Breast (tissue), 4 donors: ENCODE measurements around a stretch of chr6.

DNA sequence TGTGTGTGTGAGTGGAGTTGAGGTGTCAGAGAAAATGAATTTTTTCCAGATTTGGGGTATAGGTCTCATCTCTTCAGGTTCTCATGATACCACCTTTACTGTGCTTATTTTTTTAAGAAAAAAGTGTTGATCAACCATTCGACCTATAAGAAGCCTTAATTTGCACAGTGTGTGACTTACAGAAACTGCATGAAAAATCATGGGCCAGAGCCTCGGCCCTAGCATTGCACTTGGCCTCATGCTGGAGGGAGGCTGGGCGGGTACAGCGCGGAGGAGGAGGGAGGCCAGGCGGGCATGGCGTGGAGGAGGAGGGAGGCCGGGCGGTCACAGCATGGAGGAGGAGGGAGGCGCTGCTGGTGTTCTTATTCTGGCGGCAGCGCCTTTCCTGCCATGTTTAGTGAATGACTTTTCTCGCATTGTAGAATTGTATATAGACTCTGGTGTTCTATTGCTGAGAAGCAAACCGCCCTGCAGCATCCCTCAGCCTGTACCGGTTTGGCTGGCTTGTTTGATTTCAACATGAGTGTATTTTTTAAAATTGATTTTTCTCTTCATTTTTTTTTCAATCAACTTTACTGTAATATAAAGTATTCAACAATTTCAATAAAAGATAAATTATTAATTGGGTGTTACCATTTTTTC lies 15.6 kb upstream of the SLC22A1 start:
- PRO-cap, 3 experiments, result no peak in any of the 3 experiments
- RRBS, result no CpG with 5 or more reads among the region's 15 CpGs

DNA sequence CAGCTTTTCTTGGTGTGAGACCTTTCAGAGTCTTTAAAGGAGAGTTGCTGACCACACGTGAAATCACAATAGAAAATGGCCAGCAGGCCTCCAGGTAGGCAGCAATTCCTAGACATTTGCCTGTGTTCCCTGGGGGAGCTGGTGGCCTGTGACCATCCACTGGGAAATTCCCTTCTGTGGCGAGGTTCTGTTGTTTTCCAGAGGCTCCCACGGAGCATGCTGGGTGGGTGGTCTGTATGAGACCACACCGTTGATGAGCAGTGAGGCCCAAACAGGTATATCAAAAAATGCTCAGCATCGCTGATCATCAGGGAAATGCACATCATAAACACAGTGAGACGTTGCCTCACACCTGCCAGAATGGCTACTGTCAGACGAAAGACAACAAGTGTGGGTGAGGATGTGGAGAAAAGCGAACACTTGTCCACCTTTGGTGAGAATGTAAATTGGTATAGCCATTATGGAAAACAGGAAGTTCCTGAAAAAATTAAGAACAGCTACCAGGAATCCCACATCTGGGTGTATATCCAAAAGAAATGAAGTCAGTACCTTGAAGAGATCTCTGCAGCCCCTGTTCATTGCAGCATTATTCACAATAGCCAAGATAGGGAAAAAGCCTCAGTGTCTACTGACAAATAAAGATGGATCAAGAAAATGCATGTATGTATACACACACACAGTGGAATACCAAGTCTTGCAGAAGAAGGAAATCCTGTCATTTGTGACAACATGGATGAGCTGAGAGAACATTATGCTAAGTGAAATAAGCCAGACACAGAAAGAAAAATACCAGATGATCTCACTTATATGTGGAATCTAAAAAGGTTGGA lies 11.4 kb upstream of the SLC22A1 start:
- PRO-cap, 3 experiments, result no peak in any of the 3 experiments
- RRBS, result no CpG with 5 or more reads among the region's 8 CpGs

DNA sequence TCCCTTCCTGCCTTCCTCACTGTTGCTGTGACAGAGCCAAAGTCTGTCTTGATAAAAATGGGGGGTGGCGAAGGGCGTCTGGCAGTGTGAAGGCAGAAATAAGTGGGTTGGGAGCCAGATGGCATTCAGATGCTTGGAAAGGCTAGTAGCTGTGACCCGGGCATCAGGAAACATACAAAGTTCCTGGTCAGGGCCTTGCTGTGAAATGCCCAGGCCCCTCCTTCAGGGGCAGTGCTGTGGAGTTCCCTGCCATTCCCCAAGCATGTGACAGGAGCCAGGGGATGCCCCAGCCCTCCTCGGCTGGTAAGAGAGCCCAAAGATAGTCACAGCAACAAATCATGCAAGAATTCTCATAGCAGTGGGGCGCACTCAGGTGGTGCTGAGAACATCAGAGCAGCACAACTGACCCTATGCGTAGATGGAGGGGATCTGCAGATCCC lies 39.3 kb downstream of the SLC22A1 start:
- PRO-cap, 3 experiments, result no peak in any of the 3 experiments
- RRBS, result no CpG with 5 or more reads among the region's 6 CpGs

GRCh38 chr6:160661158-160661667 lies 2.9 kb downstream of the LPA start:
- PRO-cap, 3 experiments, result no peak in any of the 3 experiments
- RRBS, result no CpG with 5 or more reads among the region's 3 CpGs

GRCh38 chr6:160696430-160697021 lies 5.5 kb upstream of the PLG start:
- PRO-cap, 3 experiments, result no peak in any of the 3 experiments
- RRBS, result no CpG with 5 or more reads among the region's 5 CpGs

- PRO-cap, 3 experiments, result no peak in any of the 3 experiments
- RRBS, result no CpG with 5 or more reads among the region's 6 CpGs
Observed at GRCh38 chr6:161048469-161048992, 57.0 kb downstream of the MAP3K4 start.

DNA sequence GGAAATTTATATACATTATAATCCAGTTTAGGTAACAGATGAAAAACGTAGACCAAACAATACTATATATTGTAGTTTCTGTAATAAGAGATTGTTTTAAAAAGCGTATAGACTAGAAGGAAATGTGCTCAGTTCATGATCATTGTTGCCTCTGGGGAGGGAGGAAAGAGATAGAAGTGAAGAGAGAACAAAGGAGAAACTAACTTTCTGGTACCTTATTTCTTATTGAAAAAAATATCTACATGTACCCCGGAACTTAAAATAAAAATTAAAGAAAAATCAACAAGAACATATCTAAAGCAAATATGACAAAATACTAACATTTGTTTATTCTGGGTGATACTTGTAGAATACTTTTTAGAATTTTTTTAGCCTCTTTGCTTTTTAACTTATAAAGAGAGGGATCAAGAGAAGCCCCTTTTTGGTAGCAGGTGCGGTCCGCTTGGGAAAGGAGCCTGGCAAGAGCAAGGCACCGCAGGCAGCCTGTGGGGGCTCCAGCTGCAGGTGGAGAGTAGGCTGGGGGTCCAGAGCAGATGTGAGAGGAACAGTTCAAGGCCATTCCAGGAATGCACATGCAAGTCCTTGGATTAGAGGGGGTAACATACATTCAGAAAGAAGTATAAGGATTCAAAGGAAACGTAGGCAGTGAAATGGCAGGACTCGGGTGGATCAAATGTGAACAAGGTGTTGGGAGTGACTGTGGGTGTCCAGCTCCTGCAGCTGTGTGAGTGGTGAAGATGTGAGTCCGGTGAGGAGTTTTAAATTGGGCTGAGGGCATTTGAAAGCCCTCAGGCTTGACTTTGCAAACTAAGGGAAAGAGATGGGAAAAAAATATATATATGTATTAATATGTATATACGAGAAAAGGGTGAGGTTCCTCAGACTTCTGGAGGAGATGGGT lies 85.7 kb downstream of the MAP3K4 start:
- PRO-cap, 3 experiments, result no peak in any of the 3 experiments
- RRBS, result no CpG with 5 or more reads among the region's 10 CpGs

GRCh38 chr6:161168275-161169035 lies 105.4 kb downstream of the AGPAT4 start:
- PRO-cap, 3 experiments, result no peak in any of the 3 experiments
- RRBS, result no CpG with 5 or more reads among the region's 15 CpGs

GRCh38 chr6:161204870-161205202 lies 69.0 kb downstream of the AGPAT4 start:
- PRO-cap, 3 experiments, result no peak in any of the 3 experiments
- RRBS, result no CpG with 5 or more reads among the region's 10 CpGs

- PRO-cap, 3 experiments, result peak in 1 of 3 experiments; most common plus-strand start chr6:161218268 (in 1)
- RRBS, result no CpG with 5 or more reads among the region's 4 CpGs
Observed at GRCh38 chr6:161218165-161218474, 55.7 kb downstream of the AGPAT4 start.

DNA sequence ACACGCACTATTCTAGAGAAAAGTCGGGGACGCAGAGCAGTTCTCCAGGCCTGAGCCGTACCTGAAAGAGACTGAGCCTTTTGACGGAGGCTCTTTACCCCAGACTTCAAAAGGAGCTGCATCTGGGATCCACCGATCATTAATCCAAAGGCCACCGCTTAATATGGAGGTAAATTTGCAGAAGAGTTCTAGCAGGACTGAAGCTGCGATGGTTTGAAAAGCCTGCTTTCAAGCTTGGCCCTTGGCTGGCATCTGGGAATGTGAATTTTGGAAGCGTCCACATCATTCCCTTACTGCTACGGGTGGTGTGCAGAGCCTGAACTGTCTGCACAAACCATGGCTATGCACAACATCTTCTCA lies 671.2 kb downstream of the PRKN start:
- PRO-cap, 3 experiments, result no peak in any of the 3 experiments
- RRBS, result no CpG with 5 or more reads among the region's 10 CpGs

GRCh38 chr6:163054538-163054973 lies 326.8 kb downstream of the PACRG start:
- PRO-cap, 3 experiments, result no peak in any of the 3 experiments
- RRBS, result no CpG with 5 or more reads among the region's 8 CpGs

DNA sequence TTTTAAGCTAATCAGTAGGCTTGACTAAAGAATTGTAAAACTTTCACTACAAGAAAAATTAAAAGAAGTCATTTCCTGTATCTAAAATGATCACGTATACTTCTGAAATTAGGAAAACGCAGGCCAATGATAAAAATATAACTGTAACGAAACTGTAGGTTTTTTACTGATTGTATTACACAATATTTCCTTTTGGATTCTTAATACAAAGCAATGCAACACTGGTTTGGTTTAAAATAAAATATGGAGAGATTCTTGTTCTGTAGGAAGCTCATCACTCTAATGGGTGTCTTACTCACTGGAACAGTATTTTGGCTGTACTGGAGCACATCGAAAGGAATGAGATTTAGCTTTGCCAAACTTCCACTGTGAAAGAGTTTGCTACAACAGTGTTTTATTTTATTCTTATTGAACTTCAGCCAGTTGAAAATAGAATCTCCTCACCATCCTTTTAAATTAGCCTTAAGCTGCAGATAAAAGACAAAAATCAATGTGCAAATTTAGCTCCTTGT lies 230.8 kb upstream of the QKI start:
- PRO-cap, 3 experiments, result no peak in any of the 3 experiments
- RRBS, result no CpG with 5 or more reads among the region's 4 CpGs

DNA sequence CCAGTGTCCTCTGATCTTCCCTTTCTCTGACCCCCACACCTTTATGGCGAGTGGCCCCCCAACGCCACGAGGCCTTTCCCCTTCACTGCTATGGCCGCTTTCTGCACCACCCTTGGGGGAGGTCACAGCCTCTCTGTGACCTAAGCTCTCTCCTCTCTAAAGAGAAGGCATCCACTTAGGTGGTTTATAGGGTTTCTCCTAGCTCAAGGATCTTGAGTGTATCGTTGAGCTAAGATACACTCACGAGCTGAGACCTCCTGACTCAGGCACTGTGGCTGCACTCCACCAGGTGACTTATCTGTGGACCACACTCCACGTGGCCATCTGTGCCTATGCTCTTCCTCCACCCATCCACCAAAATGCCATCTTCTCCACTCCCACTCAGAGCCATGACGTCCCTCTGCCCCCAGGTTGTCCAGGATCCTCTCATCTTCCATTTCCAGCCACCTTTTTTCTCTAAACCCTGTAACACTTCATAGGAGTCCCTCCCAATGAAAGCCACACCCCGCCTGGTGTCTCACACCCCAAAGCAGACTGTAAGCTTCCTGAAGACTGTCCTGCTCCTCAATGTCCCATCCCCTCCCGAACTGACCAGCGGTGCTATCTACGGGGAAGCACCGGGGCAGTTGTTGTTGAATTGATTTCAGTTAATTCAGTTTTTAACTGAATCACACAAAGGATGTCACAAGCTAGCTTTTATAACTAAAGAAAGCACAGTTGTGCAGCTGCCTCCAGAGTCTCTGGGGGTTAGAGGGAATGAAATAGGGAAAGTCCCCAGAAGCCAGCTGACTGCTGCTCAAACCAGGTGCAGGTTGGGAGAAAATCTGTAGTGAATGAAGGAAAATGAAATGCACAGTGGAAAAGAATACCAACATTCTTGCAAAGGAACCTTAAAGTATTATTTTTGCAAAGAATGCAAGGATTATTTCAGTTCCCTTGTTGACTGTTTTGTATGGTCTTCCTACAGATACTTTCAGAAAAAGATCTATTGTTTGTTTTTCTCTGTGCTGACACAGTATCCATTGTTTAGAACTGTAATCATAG lies 222.8 kb upstream of the QKI start:
- PRO-cap, 3 experiments, result no peak in any of the 3 experiments
- RRBS, result no CpG with 5 or more reads among the region's 13 CpGs

- PRO-cap, 3 experiments, result no peak in any of the 3 experiments
- RRBS, result no CpG with 5 or more reads among the region's 2 CpGs
Observed at GRCh38 chr6:163210364-163210831, 204.1 kb upstream of the QKI start.

- PRO-cap, 3 experiments, result no peak in any of the 3 experiments
- RRBS, result no CpG with 5 or more reads among the region's 8 CpGs
Observed at GRCh38 chr6:163231926-163232550, 182.5 kb upstream of the QKI start.

DNA sequence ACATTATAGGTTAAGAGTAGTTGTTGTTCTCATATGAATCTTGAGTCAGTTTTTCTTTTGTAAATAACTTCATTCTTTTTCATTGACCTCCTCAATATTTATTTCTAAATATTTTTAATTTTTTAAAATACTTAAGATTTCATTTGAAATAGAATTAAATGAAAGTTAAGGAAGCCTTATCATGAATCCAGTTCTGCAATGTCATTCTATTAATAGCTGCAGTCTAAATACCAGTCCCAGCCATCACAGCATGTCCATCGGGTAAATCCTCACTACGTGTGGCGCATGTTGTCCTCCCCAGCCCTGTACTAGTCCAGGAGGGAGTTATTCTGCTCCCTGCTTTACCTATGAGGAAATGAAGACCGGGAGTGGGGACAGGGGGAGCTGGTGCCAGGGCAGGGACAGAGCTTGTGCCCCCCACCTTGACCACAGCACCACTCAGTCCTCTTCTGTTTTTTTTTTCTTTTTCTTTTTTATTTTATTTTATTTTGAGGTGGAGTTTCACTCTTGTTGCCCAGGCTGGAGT lies 125.1 kb upstream of the QKI start:
- PRO-cap, 3 experiments, result no peak in any of the 3 experiments
- RRBS, result no CpG with 5 or more reads among the region's 4 CpGs

- PRO-cap, 3 experiments, result no peak in any of the 3 experiments
- RRBS, result no CpG with 5 or more reads among the region's 11 CpGs
Observed at GRCh38 chr6:163338749-163339587, 75.5 kb upstream of the QKI start.

GRCh38 chr6:163404402-163405558 lies 9.7 kb upstream of the QKI start:
- PRO-cap, 3 experiments, result peak in 1 of 3 experiments; most common plus-strand start chr6:163405209 (in 1); most common minus-strand start chr6:163405072 (in 1)
- RRBS, result no CpG with 5 or more reads among the region's 18 CpGs

- PRO-cap, 3 experiments, result no peak in any of the 3 experiments
- RRBS, result no CpG with 5 or more reads among the region's 2 CpGs
Observed at GRCh38 chr6:163417665-163418072, 3.2 kb downstream of the QKI start.